Daoy (cell line): ENCODE results near the genes MUC21 and MUC22.

DNA sequence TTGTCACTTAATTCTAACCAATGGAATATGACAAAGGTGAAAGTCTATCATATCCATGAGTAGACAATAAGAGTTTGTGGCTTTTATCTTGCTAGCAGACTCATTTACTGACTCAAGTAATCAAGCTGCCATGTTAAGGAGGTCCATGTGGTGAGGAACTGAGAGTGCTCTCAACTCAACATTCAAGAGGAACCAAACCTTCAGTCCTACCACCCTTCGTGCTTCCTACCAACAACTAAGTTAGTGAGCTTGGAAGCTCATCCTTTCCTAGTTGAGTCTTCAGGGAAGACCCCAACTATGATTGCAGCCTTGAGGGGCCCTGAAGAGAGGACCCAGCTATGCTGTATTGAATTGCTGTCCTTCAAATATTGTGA lies 19.2 kb downstream of the HLA-E start:
- RAMPAGE, long total RNA = no peak

DNA sequence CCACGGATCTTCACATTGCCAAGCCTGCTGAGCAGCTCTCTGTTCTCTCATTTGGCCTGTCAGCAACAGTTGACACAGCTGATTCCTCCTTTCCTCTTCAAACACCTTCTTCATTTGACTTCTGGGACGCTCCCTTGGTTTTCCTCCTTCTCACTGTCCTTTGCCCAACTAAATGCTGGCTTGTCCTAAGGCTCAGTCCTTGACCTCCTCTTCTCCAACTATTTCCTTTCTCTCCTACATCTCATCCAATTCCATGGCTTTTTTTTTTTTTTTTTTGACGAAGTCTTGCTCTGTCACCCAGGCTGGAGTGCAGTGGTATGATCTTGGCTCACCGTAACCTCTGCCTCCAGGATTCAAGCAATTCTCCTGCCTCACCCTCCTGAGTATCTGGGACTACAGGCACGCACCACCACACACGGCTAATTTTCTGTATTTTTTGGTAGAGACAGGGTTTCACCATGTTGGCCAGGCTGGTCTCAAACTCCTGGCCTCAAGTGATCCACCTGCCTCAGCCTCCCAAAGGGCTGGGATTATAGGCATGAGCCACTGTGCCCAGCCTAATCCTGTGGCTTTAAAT lies 6.6 kb downstream of the GNL1 start:
- RAMPAGE, long total RNA = no peak

DNA sequence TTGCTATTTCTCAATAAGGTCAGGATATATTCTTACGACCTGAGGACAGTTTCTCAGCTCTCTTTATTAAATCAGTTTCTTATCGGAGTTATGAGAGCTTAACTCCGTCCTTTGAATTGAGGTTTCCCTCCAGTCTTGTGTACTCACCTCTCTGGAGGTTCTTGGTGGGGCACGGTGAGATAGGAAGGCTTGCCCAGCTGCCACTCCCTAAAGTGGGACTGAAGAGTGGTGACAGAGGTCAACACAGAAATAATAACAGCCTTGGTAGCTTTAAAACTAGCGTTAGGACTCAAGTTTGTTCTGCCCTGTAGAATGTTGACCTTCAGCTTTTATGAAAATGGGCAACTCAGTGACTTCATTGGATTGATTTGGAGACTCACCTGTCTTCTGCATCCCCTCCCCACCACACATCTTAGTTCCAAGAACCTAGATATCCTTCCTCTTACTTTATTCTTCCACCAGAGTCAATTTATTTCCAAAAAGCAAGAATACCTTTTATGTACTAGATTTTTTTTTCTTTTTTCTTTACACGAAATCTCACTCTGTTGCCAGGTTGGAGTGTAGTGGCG lies 855 bp downstream of the MRPS18B start:
- RAMPAGE, long total RNA = no peak

GRCh38 chr6:30647645-30648027 lies 703 bp downstream of the C6orf136 start:
- RAMPAGE, long total RNA = no peak

- RAMPAGE, long total RNA = no peak
Measured at GRCh38 chr6:30727950-30728603, 7.9 kb downstream of the TUBB start.

GRCh38 chr6:30740376-30740638 lies 2.2 kb downstream of the FLOT1 start:
- RAMPAGE, long total RNA = no peak

DNA sequence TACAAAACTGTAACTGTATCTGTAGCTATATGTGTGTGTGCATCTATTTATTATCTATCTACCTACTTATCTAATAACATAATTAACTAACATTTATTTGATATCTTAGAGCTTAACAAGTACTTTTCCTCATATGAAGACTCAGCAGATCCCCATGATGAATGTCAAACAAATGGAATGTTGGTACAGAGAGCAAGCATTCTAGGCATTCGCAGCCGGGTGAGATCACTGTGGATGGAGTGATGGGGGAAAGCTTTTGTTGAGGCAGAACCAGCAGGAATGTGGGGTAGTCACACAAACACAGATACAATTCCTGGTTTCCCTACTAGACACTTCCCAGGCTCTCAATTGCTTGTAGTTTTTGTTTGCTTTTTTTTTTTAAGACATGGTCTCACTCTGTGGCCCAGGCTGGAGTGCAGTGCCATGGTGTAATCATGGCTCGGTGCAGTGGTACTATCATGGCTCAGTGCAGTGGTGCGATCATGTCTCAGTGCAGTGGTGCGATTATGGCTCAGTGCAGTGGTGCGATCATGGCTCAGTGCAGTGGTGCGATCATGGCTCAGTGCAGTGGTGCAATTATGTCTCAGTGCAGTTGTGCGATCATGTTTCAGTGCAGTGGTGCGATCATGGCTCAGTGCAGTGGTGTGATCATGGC lies 15.2 kb upstream of the IER3 start:
- RAMPAGE, long total RNA = no peak

GRCh38 chr6:30768747-30769912 lies 24.8 kb upstream of the IER3 start:
- RAMPAGE, long total RNA = no peak

DNA sequence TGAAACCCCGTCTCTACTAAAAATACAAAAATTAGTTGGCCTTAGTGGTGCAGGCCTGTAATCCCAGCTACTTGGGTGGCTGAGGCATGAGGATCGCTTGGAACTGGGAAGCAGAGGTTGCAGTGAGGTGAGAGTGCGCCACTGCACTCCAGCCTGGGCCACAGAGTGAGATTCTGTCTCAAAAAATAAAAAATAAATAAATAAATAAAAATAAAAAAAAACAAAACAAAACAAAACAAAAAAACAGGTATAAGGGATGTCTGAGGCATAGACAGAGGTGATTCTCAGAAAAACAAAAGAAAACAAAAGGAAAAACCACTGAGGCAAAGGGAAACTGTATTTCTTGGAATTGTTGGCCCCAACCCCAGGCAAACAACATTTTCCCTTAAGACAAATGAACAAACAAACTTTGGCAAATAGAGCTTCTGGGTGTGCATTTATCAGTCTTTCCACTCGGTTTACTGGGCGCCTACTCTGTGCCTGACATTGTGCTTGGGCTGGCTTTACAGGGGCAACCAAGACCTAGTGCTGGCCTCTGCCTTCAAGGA lies 33.5 kb upstream of the IER3 start:
- RAMPAGE, long total RNA = no peak

- RAMPAGE, long total RNA = no peak
Measured at GRCh38 chr6:30812998-30814033, 69.0 kb upstream of the IER3 start.

- RAMPAGE, long total RNA = no peak
Measured at GRCh38 chr6:30820178-30820632, 64.1 kb upstream of the DDR1 start.

DNA sequence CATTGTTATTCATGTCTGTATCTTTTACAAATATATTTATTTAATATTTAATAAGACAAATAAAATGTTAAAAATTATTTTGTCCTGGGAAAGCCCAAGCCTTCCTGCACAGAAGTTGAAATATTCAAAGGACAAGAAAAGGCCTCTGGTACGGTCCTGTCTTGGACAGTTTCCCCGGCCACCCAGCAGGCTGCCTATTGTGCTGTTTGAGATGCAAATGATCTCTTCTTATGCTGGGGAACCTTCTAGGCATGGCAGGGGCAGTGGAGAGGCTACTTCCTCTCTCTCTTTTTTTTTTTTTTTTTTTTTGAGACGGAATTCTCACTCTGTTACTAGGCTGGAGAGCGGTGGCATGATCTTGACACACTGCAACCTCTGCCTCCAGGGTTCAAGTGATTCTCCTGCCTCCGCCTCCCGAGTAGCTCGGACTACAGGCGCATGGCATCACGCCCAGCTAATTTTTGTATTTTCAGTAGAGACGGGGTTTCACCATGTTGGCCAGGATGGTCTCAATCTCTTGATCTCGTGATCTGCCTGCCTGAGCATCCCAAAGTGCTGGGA lies 45.9 kb upstream of the DDR1 start:
- RAMPAGE, long total RNA = no peak

GRCh38 chr6:30880568-30881352 lies 3.6 kb upstream of the DDR1 start:
- RAMPAGE, long total RNA = no peak

DNA sequence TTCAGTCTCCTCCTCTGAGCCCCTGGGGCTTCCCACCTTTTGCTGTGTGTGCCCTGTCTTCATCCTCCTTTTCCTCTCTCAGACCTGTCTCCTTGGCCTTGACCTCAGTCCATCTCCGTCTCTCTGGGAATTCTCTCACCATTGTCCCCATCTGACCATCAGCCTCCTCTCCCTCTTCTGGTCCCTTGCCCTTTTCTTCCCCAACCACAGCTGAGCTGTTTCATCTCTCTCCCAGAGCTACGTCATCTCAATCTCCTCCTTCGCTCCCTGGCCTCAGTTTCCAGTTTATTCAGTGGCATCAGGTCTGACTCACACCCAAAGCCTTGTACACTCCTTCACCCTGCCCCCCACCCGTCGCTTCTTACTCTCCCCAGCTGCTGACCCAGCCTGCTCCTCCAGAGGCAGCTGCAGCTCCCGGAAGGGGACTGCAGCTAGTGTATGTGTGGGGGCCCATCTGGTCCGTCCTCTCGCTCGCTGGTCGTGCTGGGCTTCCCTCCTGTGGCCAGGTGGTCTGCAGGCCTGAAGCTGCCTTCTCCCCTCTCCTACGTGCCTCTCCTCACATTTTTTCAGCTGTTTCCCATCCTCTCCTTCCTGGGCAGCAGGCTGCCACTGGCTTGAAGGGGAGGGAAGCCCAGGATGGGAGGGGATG lies 2.5 kb upstream of the DDR1 start:
- RAMPAGE, long total RNA = no peak

DNA sequence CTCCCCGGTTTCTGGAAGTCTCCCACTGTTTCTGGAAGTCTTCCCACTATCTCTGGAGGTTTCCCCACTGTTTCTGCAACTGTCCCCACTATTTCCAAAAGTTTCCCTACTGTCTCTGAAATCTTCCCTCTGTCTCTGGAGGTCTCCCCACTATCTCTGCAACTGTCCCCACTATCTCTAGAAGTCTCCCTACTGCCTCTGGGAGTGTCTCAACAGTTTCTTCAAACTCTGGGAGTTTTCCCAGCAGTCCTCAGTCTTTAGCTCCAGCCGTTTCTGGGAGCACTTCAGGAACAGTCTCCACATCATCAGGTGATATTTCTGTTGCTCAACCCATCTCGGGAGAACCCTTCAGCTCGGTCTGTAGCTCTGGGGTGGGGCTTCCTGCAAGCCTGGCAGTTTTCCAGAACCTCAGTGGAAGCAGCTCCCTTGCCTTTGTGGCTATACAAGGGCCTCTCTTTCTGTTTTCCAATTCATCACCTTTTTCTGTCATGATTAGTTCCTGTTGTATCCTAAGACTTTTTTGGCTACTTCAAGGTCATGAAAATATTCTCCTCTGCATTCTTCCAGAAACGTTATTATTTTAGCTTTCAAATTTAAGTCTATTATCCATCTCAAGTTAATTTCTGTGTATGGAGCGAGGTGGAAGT lies 3.0 kb upstream of the SFTA2 start:
- RAMPAGE, long total RNA = no peak

DNA sequence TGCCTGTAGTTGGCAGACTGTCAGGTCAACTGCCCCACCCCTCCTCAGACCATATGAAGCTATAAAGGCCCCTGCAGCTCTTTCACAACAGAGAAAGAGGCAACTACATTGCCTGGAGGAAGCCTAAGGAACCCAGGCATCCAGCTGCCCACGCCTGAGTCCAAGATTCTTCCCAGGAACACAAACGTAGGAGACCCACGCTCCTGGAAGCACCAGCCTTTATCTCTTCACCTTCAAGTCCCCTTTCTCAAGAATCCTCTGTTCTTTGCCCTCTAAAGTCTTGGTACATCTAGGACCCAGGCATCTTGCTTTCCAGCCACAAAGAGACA lies at the start of gene MUC21:
Gene MUC21 (plus strand): TSS at position 90 of the 329 bp plus-strand sequence.
- RAMPAGE, long total RNA = no peak

- RAMPAGE, long total RNA = no peak
Measured at GRCh38 chr6:31010314-31010628, at the start of gene MUC22. TSS of gene MUC22 (plus strand) at chr6:31010474.

DNA sequence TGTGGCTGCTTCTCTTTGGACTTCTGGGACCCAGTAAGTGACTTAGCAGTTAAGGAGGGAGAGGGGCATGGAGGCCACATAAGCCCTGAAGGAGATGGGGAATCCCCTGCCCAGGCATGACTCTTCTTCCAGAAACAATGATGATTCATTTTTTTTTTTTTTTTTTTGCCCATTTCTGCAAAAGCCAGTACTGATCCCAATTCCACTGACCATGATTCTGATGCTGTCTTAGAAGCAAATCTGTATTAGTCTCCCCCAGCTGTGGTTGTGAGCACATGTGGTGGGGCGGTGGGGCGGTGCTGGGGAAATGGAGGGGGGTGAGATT lies 432 bp downstream of the MUC22 start:
- RAMPAGE, long total RNA = no peak

DNA sequence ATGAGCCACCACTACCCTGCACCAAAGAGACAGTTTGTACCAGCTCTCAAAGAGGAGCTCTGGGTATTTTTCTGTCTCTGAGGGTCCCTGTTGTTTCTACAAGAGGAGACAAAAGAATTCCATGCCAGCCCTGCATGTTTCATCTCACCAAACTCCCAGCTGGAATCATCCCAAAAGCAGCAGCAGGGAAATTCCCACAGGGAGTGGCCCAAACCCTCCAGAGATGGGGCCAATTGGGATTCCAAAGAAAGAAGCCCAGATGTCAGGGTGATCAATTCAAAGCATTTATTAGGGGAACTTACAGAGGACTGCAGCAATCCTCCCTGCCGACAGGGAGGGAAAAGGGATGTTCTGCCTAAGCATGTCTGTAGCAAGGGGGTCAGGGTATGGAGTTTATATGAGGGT lies 47.2 kb downstream of the MUC22 start:
- RAMPAGE, long total RNA = no peak

GRCh38 chr6:31139400-31139893 lies 581 bp upstream of the PSORS1C2 start:
- RAMPAGE, long total RNA = no peak